HT1080 (cell line): Measurements from ENCODE around the genes TSPAN15 and COL13A1.

GRCh38 chr10:68153448-68154165 lies 44.3 kb downstream of the MYPN start:
RAMPAGE:
- cytosol, long total RNA, result no peak
- long total RNA, result no peak
- nucleus, long total RNA, result no peak

RAMPAGE:
- cytosol, long total RNA, result no peak
- long total RNA, result no peak
- nucleus, long total RNA, result no peak
Observed at GRCh38 chr10:68336911-68337532, 4.3 kb upstream of the PBLD start.

GRCh38 chr10:68989470-68989827 lies 846 bp downstream of the KIFBP start:
RAMPAGE:
- cytosol, long total RNA, result no peak
- long total RNA, result no peak
- nucleus, long total RNA, result no peak

DNA sequence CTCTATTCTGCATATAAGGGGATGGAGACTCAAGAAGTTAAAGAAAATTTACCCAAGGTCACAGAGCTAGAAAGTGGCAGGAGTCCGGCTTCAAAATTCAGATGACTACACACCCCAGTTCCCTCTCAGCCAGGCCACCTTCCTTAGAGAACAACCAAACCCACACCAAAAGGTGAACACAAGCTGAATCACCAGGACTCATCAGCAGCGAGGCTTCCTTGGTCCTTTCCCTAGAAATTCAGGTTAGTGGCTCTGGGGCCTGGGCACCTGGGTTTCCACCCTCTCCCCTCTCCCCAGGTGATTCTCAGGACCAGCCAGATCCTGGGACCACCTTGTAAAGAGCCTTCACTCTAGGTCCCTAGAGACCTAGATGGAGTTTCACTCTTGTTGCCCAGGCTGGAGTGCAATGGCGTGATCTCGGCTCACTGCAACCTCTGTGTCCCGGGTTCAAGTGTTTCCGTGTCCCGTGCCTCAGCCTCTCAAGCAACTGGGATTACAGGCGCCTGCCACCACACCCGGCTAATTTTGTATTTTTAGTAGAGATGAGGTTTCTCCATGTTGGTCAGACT lies 40.4 kb upstream of the SRGN start:
RAMPAGE:
- cytosol, long total RNA, result no peak
- long total RNA, result no peak
- nucleus, long total RNA, result no peak

RAMPAGE:
- cytosol, long total RNA, result no peak
- long total RNA, result no peak
- nucleus, long total RNA, result no peak
Observed at GRCh38 chr10:69048967-69049166, 39.0 kb upstream of the SRGN start.

GRCh38 chr10:69085942-69086474 lies 1.9 kb upstream of the SRGN start:
RAMPAGE:
- cytosol, long total RNA, result no peak
- long total RNA, result no peak
- nucleus, long total RNA, result no peak

DNA sequence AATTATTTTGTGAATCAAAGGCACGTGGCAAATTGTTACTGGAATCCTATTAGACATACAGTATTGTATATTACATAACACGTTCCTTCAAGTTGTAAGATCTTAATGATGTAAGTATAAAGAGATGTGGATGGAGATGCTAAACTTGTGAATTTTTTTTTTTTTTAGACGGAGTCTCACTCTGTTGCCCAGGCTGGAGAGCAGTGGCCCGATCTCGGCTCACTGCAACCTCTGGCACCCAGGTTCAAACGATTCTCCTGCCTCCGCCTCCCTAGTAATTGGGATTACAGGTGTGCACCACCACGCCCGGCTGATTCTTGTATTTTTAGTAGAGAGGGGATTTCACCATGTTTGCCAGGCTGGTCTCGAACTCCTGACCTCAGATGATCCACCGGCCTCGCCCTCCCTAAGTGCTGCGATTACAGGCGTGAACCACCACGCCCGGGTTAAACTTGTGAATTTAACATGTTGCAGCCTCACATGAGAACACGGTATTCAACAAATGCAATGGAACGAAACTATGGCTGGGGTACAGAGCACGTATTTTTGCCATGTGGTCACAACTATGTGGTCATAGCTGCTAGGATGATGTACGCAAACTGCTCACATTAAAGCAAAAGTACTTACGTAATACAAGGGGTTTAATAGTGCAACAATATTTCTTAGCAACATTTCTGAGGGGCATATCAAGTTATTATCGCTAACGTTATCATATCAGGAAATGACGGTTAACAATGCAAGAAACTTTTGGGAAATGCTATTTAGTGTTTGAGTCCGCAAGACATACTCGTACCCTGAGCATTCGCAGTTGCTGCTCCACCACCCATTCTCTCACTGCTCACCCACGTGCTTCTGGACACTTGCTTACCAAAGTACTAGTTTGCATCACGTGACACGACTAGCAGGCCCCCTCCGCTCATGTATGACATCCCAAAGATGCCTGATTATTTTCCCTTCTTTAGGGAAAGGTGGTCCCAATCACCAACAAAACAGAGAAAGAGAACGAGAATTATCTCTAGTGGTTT lies 645 bp upstream of the SUPV3L1 start:
RAMPAGE:
- cytosol, long total RNA, result no peak
- long total RNA, result no peak
- nucleus, long total RNA, result no peak

GRCh38 chr10:69317106-69317631 lies 1.5 kb upstream of the HK1 start:
RAMPAGE:
- cytosol, long total RNA, result no peak
- long total RNA, result no peak
- nucleus, long total RNA, result no peak

GRCh38 chr10:69377573-69378673 lies 38.8 kb downstream of the TACR2 start:
RAMPAGE:
- cytosol, long total RNA, result no peak
- long total RNA, result no peak
- nucleus, long total RNA, result no peak

GRCh38 chr10:69408521-69408870 lies 8.2 kb downstream of the TACR2 start:
RAMPAGE:
- cytosol, long total RNA, result no peak
- long total RNA, result no peak
- nucleus, long total RNA, result no peak

RAMPAGE:
- cytosol, long total RNA, result no peak
- long total RNA, result no peak
- nucleus, long total RNA, result no peak
Observed at GRCh38 chr10:69425527-69426734, 9.2 kb upstream of the TACR2 start.

GRCh38 chr10:69451147-69452356 lies at the start of gene TSPAN15:
Gene TSPAN15 (plus strand): TSS chr10:69451465.
RAMPAGE:
- cytosol, long total RNA, result no peak
- long total RNA, result no peak
- nucleus, long total RNA, result no peak

GRCh38 chr10:69456898-69457596 lies 5.8 kb downstream of the TSPAN15 start:
RAMPAGE:
- cytosol, long total RNA, result no peak
- long total RNA, result no peak
- nucleus, long total RNA, result no peak

GRCh38 chr10:69459134-69460158 lies 8.2 kb downstream of the TSPAN15 start:
RAMPAGE:
- cytosol, long total RNA, result no peak
- long total RNA, result no peak
- nucleus, long total RNA, result no peak

GRCh38 chr10:69801416-69802207 lies at the start of gene COL13A1:
Gene COL13A1 (plus strand): TSS chr10:69801906.
RAMPAGE:
- cytosol, long total RNA, result start-site peak on the plus strand at chr10:69801904-69801989, 360 and 459 reads in 2 replicates
- long total RNA, result no peak
- nucleus, long total RNA, result no peak

DNA sequence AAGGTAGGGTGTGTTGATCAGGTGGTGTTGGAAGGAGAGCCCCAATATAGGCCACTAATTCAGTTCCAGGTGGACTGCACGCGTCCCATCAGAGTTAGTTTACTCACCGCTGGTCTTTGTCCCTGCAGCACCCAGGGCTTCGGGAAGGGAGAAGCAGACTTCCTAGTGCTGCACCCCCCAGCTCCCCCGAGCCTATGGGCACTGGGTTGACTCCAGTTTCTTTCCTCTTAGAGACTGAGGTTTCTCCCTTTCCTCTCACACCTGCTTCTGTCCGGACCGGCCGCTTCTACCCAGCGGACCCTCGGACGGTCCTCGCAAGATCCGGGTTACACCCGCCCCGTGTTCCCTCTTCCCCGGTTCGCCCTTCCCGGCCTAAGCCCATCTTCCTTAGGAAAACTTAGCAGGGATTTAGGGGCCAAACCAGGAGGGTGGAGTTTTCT lies 540 bp downstream of the AIFM2 start:
RAMPAGE:
- cytosol, long total RNA, result no peak
- long total RNA, result no peak
- nucleus, long total RNA, result no peak

DNA sequence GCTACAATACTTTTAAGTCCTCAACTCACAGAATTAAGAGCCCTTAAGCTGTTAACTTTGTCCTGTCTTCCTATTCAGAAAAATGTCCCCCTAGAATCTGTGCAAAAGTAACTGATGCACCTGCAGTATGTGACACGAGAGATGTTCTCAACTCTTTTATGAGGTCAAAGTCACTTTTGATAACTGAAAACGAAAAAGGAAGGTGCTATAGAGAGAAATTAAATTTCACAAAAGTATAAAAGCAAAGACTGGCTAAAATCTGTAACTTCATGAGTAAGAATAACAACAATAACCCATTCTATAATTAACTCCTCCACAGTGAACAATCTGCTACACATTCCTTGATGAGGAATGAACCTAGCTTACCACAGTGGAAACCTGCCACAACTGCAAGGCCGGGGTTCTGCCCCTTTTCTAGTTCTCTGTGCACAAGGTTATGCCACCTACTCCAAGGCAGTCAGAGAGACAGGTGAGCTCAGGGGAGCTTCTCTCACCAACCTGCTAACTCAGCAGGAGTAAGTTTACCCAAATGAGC lies 5.0 kb upstream of the TYSND1 start:
RAMPAGE:
- cytosol, long total RNA, result no peak
- long total RNA, result no peak
- nucleus, long total RNA, result no peak

RAMPAGE:
- cytosol, long total RNA, result no peak
- long total RNA, result no peak
- nucleus, long total RNA, result no peak
Observed at GRCh38 chr10:70151985-70153107, 5.8 kb upstream of the TYSND1 start.

DNA sequence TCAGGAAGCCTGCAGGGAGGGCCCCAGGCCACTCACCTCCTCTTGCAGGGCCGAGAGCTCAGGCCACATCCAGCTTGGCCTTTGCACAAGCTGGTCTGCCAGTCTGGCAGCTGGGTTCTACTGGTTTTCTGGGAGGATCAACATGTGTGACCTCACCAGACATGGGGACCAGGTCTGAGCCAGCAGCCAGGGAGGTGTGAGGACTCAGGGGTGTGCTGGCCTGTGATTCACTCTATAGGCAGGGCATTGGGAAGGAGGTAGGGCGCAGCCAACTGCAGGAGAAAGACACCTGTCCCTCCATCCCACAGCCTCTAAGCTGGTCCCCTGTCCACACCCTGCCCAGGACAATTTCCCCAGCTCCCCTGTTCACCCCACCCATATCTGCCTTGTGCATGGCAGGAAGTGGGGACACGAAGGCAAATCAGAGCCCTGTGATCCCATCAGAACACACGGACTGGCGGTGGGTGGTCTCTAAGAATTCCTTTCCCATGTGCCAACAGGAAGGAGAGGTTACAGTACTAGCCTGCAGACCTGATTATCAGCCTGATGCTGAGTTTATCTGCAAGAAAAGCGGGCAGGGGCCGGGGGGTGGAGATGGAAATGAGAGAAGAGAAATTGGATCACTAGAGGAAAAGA lies 5.6 kb downstream of the LRRC20 start:
RAMPAGE:
- cytosol, long total RNA, result no peak
- long total RNA, result start-site peak on the minus strand centred at position 103 of the sequence, 6 bp wide, 14 reads; start-site peak on the minus strand centred at position 345 of the sequence, 40 bp wide, 13 reads
- nucleus, long total RNA, result no peak

DNA sequence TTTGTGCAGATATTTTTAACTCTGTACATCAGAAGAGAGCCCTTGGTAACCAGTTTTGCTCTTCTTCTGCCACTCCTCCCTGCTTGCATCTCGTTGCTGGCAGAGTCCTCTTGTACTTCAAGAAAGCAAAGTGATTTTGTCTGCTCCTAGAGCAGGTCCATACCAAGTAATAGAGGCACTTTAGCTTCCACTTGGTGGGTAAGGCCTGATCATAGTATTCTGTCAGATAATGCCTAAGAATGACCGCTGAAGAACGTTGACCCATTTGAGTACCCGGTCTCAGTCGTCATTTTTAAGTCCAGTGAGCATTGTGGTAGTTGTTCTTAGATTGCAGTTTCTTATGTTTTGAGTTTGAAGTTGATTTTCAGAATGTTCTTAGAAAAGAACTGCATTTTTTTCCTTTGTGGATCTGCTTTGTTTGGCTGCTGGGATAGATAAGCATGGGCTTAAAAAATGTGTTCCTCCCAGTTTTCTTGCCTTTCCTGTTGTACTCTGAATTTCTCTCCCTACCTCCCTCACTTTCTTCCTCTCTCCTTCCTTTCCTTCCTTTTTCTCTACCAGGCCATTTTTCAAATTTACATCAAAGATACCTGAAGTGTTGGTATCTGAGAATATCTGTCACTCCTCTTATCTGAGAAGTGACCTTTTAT lies 18.6 kb downstream of the EIF4EBP2 start:
RAMPAGE:
- cytosol, long total RNA, result no peak
- long total RNA, result no peak
- nucleus, long total RNA, result no peak